Temporal lobe (tissue), 2 donors: ENCODE data around the gene FLVCR1.

DNA sequence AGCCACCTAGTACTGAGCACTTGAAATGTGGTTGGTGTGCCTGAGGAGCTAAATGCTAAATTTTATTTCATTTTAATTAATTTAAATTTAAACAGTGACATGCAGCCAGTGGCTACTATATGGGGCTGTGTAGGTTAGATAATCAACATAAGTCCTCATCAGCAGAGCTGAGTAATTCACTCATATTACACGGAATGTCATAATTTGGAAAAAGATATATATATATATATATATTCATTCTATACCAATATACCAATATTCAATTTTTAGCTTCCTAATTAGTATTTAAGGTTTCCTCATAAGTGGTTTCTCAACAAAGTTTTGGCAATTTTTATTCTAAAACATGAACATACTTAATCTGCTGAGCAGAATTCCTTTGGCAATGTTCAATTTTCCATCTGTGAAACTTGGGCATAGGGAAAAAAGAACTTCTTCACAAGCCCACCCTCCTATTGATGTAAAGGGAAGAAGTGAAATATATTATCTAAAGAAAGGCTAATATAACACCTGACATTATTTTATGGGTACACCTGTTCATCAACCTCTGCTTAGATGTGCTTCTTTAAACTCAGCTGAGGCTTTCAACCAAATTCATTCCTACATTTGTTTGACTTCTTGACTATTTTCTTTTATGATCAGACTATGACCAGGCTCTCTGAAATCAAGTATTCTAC lies 4.0 kb downstream of the LPGAT1 start:
- RAMPAGE, long total RNA = no peak

DNA sequence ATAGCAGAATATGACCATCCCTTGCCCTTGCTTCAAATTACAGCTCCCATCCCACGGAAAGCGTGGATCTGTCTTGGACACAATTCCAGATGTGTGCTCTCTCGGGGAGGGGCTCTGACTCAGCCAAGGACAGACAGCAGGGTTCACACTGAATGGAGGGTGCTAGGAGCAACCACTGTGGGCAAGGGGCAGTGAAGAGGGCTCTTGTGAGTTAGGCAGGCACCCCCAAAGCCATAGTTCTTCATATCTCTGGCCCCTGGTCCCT lies 80.6 kb upstream of the LPGAT1 start:
- RAMPAGE, long total RNA = no peak

GRCh38 chr1:211944510-211945426 lies 90.6 kb downstream of the INTS7 start:
- RAMPAGE, long total RNA = no peak

DNA sequence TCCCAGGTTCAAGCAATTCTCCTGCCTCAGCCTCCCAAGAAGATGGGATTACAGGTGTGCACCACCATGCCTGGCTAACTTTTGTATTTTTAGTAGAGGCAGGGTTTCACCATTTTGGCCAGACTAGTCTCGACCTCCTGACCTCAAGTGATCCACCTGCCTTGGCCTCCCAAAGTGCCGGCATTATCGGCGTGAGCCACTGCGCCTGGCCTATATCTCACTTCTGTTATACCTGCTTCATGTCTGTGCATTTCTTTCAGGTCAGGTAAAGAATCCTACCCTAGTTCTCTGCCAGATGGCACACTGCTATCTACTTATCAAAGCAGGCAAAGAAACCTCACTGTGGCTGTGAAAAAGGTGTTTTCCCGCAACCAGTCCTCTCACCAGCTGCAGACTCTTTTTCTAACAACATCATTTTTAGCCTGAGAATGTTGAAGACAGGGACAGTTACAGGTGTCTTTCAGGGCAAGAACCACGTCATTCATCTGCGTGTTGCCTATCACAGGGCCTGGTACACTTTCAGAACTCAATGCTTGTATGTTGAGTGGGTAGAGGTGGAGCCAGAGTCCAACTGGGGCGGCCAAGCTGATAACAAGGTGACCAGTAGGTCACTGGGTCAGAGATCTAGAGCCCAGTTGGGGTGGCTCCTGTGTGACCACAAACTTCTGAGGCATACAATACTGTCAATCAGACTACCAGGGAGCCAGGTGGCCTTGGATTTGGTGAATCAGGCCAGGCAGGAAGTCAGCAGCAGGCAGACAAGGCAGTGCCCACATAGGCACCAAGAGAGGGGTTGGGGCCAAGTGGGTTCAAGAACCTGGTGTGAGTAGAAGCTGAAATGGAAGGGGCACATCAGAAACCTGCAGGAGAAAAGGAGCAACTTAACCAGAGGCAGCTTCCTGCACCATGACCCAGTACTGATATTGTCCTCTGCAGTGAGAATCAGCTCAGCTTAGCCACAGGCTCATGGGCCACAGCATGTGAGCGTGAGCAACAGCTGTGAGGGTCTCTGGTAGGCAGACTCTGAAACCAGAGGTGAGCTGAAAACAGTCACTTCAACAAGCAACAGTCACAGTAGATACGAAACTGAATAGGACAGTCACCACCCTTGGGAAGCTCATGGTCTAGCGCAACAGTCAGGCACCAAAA lies 123.5 kb downstream of the DTL start:
- RAMPAGE, long total RNA = no peak

- RAMPAGE, long total RNA = no peak
These were observed 95.1 kb upstream of the PPP2R5A start for GRCh38 chr1:212190105-212190555.

DNA sequence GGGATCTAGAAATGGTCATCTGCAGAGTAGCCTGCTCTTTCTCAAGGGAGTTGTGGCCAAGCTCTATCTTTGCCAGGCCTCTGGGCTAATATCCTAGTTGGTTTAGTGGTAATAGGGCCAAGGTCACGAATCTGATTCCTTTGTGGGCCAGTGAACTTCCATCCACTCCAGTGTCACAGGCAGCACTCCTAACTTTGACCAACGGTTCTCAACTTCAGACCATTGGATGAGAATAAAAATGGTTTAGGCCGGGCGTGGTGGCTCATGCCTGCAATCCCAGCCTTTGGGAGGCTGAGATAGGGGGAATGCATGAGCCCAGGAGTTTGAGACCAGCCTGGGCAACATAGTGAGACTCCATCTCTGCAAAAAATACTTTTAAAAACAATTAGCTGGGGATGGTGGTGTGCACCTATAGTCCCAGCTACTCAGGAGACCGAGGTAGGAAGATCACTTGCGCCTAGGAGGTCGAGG lies 28.0 kb upstream of the PPP2R5A start:
- RAMPAGE, long total RNA = no peak

DNA sequence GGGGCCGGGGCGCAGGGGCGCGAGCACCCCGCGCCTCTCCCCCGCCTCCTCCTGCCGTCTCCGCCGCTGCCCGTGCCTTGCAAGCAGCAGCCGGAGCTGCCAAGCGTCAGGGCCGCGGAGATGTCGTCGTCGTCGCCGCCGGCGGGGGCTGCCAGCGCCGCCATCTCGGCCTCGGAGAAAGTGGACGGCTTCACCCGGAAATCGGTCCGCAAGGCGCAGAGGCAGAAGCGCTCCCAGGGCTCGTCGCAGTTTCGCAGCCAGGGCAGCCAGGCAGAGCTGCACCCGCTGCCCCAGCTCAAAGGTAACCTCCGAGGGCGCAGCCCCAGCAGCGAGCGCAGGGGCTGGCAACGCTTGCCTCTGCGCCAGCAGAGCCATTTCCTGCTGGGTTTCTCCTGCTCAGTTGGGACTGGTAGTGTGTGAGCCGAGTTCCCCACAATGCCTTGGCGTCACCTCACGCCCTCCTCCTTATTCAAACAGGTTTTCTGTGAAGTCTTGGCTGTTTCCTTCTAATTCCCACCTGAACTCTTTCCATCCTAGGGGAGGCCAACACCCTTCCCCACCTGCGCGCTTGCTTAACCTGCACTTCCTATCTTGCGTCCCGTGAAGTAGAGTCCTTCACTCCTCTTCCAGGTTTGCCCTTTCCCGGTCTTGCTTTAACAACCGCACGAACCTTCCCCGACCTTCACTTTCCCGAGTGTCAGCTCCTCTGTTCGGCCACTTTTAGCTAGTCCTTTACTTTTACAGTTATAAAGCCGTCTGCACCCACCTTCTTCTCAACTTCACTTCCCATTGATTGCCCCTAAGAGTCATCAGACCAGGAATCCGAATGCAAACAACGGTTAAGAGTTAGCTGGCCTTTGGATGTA lies 1.0 kb downstream of the PPP2R5A start:
- RAMPAGE, long total RNA = no peak

DNA sequence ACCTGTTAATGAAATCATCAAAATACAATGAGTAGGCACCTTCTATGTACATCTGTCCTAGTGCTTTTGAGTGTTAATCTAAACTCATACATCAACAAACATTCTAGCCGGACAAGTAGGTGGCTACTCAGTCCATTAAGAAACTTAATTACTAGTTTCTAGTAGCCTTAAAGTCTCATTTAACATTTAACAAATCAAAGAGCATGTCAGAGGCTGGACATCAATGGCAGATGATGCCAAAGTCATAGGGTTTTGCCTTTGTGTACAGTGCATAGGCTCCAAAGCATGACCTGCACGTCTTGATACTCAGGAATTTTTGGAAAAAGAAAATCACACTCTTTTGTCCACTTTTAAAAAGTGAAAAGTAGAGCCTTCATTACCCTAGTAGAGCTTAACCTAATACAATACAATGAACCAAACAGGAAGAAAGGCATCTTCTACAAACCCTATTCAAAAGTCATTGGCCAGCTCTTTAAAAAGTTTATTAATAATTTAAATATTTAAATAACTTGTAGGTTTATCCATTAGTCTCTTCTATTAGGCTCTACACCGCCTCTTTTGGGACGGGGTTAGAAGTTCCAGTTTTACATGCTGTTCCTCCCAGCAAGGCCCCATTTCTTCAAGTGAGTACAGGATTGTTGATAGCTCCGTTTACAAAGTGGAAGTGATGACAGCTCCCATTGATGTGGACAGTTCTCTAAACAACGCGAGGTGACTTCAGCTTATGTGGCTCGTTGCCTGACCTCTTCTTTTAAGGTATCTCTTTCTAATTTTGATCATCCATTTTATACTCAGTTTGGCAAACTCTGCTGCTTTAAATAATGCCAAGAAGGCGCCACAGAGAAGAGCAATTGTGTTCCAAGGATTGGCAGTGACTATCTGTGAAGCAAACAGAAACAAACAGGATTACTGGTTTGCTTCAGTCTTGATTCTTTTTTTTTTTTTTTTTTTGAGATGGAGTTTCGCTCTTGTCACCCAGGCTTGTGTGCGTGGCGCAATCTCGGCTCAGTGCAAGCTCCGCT lies 49.9 kb downstream of the PACC1 start:
- RAMPAGE, long total RNA = no peak

DNA sequence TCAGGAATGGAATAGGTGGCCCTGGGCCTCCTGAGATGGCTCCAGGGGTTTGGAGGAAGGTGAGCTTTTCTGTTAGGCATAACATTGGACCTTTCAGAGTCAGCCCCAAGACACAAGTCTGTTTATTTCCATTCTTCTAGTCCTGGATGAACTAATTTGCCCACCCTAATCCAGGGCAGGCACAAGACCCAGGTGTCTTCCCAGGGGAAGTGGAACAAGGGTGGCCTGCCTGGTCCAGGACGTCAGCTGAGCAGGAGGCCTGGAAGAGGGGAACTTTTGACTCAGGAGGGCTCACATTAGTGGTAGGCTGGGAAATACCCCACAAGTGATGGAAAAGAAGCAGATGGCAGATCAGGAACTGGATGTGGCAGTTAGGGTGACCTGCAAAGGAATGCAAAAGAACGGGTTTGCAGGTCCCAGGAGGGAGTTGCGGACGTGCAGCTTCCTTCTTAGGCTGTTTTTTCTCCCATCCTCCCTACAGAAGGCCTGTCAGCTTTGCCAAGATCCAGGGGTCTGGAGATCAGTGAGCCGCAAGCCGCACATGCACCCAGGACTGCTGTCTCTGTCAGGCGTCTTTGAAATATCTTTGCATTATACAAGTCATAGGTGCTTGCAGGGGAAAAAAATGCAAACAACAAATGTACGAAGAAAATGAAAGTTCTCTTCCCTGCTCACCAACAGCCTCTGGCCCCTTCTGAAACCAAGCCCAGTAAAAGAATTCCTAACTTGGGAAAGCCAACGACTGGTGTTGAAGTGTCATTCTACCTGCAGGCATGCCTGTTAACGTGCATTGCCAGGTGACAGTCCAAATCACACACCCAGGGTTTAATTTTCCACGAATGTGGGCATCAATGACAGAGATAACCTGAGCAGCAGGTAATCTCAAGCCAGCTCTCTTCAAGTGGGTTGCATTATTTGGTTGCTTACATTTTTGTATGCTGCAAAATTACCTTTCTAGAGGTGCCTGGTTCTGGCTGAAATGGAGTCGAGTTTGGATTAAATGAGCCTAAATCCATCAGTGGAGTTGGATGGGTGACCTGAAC lies 34.3 kb downstream of the NENF start:
- RAMPAGE, long total RNA = no peak

- RAMPAGE, long total RNA = no peak
These were observed 872 bp upstream of the BATF3 start for GRCh38 chr1:212700604-212700820.

DNA sequence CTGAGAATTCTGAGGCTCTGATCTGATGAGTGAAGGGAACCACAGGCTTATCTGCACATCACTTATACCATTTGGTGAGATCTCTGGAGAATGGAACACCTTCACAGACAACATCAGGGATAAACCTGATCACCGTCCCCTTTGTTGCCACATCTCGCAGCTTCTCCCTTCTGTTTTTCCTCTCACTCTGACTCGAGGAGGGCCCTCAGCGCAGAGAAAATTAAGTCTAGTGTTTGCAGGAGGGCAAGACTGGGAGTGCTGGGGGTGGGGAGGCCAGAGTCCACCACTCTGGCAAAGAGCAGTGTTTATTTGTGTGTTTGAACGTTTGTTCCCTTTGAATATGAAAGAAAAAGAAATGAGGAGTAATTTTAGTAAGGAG lies 29.0 kb upstream of the BATF3 start:
- RAMPAGE, long total RNA = no peak

DNA sequence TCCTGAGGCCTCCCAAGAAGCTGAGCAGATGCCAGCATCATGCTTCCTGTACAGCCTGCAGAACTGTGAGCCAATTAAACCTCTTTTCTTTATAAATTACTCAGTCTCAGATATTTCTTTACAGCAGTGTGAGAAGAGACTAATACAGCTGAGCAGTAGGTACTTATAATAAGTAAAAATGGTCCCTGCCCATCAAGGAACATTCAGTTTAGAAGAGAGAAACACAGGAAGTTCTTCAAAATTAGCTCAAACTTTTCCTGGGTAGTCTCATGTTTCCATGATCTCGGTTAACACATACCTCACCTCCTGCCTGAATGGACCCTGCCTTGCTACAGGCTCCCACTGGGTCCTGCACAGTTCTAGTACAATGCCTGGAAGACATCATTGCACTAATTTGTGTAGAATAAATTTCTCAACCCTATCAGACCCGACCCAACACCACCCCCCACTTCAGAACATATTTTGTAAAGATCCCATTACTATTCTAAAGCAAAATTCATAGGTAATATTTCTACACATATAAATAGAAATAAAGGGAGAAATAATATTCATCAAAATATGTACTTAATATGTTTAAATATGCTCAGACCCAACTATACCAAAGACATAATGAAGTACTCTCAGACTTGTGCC lies 42.1 kb upstream of the BATF3 start:
- RAMPAGE, long total RNA = no peak

- RAMPAGE, long total RNA = no peak
These were observed 7.1 kb downstream of the TATDN3 start for GRCh38 chr1:212798620-212799461.

GRCh38 chr1:212857963-212858623 lies at the start of gene FLVCR1:
TSS of gene FLVCR1 (plus strand) at chr1:212858275.
- RAMPAGE, long total RNA = no peak

DNA sequence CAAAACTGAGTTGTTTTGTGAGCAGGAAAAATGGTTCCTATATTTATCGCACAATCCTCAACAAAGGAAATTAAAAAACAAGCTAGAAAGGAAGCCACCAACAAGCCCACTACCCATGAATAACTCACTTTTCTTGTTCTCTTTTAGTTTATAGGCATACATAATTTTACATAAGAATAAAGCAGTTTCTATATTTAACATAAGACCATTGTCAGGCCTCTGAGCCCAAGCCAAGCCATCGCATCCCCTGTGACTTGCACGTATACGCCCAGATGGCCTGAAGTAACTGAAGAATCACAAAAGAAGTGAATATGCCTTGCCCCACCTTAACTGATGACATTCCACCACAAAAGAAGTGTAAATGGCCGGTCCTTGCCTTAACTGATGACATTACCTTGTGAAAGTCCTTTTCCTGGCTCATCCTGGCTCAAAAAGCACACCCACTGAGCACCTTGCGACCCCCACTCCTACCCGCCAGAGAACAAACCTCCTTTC lies 40.5 kb upstream of the VASH2 start:
- RAMPAGE, long total RNA = no peak

DNA sequence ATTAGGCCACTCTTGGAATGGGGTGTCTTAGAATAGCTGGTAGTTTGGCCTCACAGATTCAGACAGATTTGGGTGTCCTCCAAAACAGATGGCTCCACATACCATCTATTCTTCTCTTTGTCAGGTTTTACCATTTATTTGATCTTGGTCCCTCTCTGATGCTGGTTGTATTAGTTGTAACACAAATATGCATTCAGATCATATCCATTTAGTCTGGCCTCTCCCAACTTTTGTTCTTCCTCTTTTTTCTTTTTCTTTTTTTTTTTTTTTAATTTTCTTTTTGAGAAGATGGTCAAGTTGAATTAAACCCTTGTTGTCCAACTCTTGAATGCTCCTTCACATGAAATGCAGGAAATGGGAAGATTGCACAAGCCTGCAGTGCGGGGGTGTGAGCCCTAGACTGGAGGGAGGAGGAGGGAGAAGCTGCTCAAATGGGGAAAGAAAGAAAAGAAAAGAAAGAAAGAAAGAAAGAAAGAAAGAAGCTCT lies 275.8 kb downstream of the RPS6KC1 start:
- RAMPAGE, long total RNA = no peak

DNA sequence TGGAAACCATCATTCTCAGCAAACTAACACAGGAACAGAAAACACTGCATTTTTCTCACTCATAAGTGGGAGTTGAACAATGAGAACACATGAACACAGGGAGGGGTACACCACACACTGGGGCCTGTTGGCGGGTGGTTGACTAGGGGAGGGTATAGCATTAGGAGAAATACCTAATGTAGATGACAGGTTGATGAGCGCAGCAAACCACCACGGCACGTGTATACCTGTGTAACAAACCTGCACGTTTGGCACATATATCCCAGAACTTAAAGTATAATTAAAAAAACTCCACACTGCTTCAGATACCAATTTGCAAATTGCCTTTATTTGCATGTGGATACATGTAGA lies 411.6 kb downstream of the RPS6KC1 start:
- RAMPAGE, long total RNA = no peak

DNA sequence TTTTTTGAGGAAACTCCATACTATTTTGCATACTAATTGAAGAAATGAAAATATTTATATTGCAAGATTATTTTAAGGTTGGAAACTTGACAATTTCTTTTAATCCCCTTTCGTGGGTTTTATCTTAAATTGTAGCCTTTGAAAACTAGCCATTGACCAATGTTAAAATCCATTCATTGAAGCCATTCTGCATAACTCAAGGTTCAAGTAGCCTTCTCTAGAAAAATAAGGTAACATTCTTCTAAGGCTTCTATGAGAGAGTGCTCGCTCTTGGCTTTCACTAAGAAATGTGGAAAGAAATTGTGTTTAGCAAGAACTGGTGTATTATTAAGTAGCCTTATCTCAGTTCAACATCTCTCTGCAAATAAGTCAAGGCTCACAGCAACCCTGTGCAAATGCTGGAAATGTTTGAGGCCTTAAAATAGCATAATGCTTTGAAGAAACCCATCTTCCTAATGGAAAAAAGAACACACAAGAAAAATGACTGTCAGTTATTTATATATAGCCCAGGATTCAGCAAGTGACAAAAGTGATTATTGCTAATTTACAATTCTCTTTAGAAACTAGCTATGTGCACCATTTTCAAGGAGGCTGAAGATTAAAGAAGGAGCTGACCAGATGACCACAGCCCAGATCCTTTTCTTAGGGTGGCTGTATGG lies 254.1 kb upstream of the PROX1 start:
- RAMPAGE, long total RNA = no peak

- RAMPAGE, long total RNA = no peak
These were observed 66.4 kb upstream of the PROX1 start for GRCh38 chr1:213921337-213921744.

- RAMPAGE, long total RNA = no peak
These were observed 4.0 kb upstream of the PROX1 start for GRCh38 chr1:213983667-213984267.